Measurements from ENCODE around the gene CSF1.

GRCh38 chr1:109253349-109254164 is 4.2 kb downstream of the CELSR2 start:
- PRO-cap, 3 experiments, result peak in 3 of 3 experiments; most common plus-strand start chr1:109253689 (in 3); most common minus-strand start chr1:109253562 (in 1)
- RAMPAGE, long total RNA, 2 experiments, result no peak in any of the 2 experiments
- RRBS, result no CpG with 5 or more reads among the region's 22 CpGs

- PRO-cap, 3 experiments, result no peak in any of the 3 experiments
- RAMPAGE, long total RNA, 2 experiments, result start-site peak on the minus strand in 1 of 2 experiments, at chr1:109342027-109342175 at its widest, 87 reads per replicate
- RRBS, result no CpG with 5 or more reads among the region's 5 CpGs
These were observed 35.0 kb upstream of the MYBPHL start for GRCh38 chr1:109341625-109342310.

GRCh38 chr1:109392625-109393676 is 4.8 kb downstream of the SORT1 start:
- PRO-cap, 3 experiments, result peak in 3 of 3 experiments; most common plus-strand start chr1:109393174 (in 3); most common minus-strand start chr1:109393099 (in 1)
- RAMPAGE, long total RNA, 2 experiments, result no peak in any of the 2 experiments
- RRBS, result no CpG with 5 or more reads among the region's 10 CpGs

- PRO-cap, 3 experiments, result no peak in any of the 3 experiments
- RAMPAGE, long total RNA, 2 experiments, result no peak in any of the 2 experiments
- RRBS, result no CpG with 5 or more reads among the region's 5 CpGs
These were observed 12.4 kb downstream of the PSMA5 start for GRCh38 chr1:109413834-109414360.

DNA sequence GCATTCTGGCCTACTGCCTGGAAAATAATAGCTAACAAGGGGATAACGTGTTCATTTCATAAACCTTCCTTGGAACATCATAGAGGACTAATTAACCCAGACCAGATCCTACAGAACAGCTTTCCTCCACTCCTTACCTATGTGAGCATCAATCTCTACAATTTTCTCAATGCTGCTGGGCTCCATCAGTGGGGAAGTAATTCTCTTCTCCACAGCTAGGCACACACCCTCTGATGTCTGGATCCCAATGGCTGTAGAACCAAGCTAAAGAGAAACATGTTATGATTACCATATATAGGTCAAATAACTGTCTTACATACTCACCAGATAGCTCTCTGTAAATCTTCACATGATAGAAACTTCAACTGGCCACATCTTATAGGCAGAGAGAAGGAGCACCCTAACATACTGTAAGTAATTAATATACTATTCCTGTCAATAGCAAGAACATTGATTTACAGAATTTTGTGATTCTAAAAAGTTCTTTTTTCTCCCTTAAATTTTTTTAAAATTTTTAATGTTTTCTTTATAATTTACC is 11.1 kb downstream of the PSMA5 start:
- PRO-cap, 3 experiments, result no peak in any of the 3 experiments
- RAMPAGE, long total RNA, 2 experiments, result no peak in any of the 2 experiments
- RRBS, result no CpG with 5 or more reads among the region's 1 CpG

- PRO-cap, 3 experiments, result no peak in any of the 3 experiments
- RAMPAGE, long total RNA, 2 experiments, result no peak in any of the 2 experiments
- RRBS, result no CpG with 5 or more reads among the region's 7 CpGs
These were observed 2.4 kb downstream of the PSMA5 start for GRCh38 chr1:109423585-109424434.

GRCh38 chr1:109466100-109466376 is 308 bp upstream of the SYPL2 start:
- PRO-cap, 3 experiments, result no peak in any of the 3 experiments
- RAMPAGE, long total RNA, 2 experiments, result no peak in any of the 2 experiments
- RRBS, result 0% methylated on average over 2 of the region's 13 CpGs

GRCh38 chr1:109489538-109490257 is 4.2 kb upstream of the CYB561D1 start:
- PRO-cap, 3 experiments, result no peak in any of the 3 experiments
- RAMPAGE, long total RNA, 2 experiments, result no peak in any of the 2 experiments
- RRBS, result 86% methylated on average over 5 of the region's 13 CpGs

DNA sequence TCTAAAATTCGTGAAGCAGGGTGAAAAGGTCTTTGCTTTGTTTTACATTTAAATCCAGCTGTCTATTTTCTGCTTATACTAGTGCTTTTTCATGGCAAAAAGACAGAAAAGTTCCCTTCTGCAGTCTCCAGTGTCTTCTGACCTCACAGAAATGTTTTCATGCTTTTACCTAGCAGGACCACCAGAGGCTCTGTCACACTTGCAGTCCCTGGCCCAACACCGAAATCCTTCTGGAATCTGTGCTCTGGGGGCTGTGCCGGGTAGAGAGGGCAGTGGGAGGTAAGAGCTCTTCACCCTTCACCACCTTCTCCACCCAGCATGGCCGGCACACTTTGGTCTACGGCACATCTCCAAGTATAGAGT is 20.8 kb downstream of the GNAT2 start:
- PRO-cap, 3 experiments, result no peak in any of the 3 experiments
- RAMPAGE, long total RNA, 2 experiments, result no peak in any of the 2 experiments
- RRBS, result 20% methylated on average over 1 of the region's 5 CpGs

- PRO-cap, 3 experiments, result peak in 1 of 3 experiments; most common plus-strand start chr1:109624035 (in 1)
- RAMPAGE, long total RNA, 2 experiments, result no peak in any of the 2 experiments
- RRBS, result 59% methylated on average over 6 of the region's 17 CpGs
These were observed 4.0 kb downstream of the AMPD2 start for GRCh38 chr1:109623333-109624385.

DNA sequence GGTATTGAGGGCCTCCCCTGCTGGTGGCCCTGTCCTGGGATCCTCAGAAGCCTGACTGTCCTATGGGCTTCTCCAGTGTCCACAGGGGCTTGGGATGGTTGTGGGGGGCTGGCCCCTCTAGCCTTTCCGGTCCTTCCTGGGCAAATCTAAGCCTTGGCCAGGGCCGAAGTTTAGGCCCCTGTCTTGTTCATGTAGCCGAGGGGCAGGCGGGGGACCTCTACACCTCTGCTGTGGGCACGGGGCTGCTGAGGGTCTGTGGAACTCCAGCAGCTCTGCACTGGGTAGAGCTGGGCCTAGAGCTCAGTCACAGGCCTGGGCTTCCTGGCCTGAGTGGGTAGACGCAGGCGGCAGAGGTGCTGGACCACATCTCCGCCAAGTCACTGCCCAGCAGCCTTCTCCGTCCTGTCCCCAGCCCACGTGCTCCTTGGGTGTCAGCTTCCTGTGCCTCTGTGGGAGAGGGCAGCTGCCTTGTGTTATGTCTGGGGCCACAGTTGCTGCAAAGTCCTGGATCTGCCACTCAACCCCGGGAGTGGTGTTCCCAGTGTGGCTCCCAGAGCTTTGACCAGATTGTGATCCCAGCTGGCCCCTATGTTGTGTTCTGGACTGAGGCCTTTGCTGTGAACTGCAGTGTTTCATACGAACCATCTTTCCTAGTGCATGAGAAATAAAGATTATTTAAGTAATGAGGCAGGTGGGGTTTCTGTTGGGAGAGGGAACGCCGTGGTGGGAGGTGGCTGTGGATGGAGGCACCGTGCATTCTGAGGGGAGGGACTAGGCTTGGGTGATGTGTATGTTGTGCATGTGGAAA is 11.9 kb downstream of the AMPD2 start:
- PRO-cap, 3 experiments, result no peak in any of the 3 experiments
- RAMPAGE, long total RNA, 2 experiments, result no peak in any of the 2 experiments
- RRBS, result no CpG with 5 or more reads among the region's 15 CpGs

GRCh38 chr1:109750805-109751270 is 10.0 kb upstream of the GSTM3 start:
- PRO-cap, 3 experiments, result no peak in any of the 3 experiments
- RAMPAGE, long total RNA, 2 experiments, result no peak in any of the 2 experiments
- RRBS, result no CpG with 5 or more reads among the region's 8 CpGs

GRCh38 chr1:109767290-109767557 is 3.5 kb upstream of the EPS8L3 start:
- PRO-cap, 3 experiments, result peak in 2 of 3 experiments; most common plus-strand start chr1:109767438 (in 2)
- RAMPAGE, long total RNA, 2 experiments, result no peak in any of the 2 experiments
- RRBS, result no CpG with 5 or more reads among the region's 4 CpGs

DNA sequence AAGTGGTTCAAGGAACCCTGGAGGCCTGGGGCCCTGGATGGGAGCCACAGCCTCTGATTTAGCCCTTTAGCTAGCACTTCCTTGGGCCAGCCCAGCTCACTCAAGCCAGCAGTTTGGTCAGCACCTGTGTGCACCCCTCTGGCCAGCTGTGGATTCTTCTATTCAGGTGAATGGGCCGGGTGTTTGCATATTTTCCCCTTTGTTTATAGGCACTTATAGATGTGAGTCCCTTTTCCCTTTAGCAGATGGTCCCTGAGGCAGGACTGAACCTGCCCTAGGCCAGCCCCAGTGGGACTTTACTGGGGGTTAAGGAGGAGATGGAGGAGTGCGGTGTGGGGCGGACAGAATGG is 18.9 kb upstream of the EPS8L3 start:
- PRO-cap, 3 experiments, result no peak in any of the 3 experiments
- RAMPAGE, long total RNA, 2 experiments, result no peak in any of the 2 experiments
- RRBS, result no CpG with 5 or more reads among the region's 3 CpGs

DNA sequence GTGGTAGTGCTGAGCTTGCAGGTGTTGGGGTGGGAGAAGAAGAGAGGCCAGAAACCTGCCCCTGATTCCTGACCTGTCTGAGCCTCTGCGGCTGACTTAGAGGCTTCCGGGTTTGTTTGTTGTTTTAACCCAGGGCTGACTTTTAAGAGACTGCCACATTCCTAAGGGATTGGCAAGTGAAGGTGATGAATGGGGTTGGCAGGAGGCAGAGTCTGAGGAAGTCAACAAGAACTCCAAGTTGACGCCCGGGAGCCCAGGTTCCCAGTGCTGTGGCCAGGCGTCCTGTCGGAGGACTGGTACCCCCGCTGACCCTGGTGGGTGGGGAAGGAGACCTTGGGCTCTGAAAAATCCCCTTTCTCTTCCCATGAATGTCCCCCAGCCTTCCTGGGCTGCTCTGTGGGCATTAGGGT is 19.7 kb upstream of the EPS8L3 start:
- PRO-cap, 3 experiments, result no peak in any of the 3 experiments
- RAMPAGE, long total RNA, 2 experiments, result no peak in any of the 2 experiments
- RRBS, result no CpG with 5 or more reads among the region's 7 CpGs

DNA sequence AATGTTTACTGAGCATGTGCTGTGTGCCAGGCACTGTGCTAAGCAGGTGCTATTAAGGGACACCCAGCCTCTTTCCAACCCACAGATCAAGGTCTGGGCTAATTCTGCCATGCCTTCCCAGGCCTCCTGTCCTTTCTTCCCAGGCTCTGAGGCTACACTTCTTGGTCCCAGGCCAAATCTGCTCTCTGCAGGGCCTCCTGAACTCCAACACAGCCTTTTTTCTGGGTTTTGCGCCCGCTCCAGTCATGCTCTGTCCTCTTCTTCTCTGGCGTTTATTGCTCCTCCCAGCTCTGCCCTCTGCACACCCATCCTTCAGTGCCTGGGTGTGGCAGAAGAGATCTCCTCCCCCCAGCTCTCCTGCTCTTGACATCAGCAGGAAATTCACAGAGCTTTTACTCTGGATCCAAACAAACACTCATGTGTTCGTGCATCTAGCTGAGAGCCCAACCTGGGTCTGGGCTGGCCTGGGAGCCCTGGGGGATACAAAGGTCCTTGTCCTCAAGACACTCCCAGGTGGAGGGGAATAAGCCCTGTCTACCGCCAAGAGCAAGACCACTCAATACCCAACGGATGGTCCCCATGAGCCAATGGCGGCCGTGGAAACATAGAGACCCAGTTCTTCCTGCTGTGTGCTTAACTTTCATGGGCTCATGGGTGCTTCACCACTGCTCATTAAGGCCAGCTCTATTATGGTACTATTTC is 22.9 kb upstream of the EPS8L3 start:
- PRO-cap, 3 experiments, result peak in 1 of 3 experiments; most common plus-strand start position 395 of the sequence (in 1); most common minus-strand start position 274 of the sequence (in 1)
- RAMPAGE, long total RNA, 2 experiments, result no peak in any of the 2 experiments
- RRBS, result no CpG with 5 or more reads among the region's 8 CpGs

DNA sequence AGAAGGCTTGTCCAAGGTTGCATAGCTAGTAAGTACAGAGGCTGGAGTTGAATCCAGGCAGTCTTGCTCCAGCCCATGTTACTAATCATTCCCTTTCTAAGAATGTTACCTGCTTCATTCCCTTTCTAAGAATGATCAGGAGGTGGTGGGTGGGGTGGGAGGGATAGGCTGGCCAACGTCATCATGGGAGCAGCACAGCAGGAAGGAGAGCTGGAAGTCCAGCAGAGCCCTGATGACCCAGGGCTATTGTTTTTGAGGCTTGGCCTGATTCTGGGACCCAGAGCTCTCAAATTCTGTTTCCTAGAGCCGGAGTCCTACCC is 11.8 kb upstream of the CSF1 start:
- PRO-cap, 3 experiments, result no peak in any of the 3 experiments
- RAMPAGE, long total RNA, 2 experiments, result no peak in any of the 2 experiments
- RRBS, result no CpG with 5 or more reads among the region's 2 CpGs

DNA sequence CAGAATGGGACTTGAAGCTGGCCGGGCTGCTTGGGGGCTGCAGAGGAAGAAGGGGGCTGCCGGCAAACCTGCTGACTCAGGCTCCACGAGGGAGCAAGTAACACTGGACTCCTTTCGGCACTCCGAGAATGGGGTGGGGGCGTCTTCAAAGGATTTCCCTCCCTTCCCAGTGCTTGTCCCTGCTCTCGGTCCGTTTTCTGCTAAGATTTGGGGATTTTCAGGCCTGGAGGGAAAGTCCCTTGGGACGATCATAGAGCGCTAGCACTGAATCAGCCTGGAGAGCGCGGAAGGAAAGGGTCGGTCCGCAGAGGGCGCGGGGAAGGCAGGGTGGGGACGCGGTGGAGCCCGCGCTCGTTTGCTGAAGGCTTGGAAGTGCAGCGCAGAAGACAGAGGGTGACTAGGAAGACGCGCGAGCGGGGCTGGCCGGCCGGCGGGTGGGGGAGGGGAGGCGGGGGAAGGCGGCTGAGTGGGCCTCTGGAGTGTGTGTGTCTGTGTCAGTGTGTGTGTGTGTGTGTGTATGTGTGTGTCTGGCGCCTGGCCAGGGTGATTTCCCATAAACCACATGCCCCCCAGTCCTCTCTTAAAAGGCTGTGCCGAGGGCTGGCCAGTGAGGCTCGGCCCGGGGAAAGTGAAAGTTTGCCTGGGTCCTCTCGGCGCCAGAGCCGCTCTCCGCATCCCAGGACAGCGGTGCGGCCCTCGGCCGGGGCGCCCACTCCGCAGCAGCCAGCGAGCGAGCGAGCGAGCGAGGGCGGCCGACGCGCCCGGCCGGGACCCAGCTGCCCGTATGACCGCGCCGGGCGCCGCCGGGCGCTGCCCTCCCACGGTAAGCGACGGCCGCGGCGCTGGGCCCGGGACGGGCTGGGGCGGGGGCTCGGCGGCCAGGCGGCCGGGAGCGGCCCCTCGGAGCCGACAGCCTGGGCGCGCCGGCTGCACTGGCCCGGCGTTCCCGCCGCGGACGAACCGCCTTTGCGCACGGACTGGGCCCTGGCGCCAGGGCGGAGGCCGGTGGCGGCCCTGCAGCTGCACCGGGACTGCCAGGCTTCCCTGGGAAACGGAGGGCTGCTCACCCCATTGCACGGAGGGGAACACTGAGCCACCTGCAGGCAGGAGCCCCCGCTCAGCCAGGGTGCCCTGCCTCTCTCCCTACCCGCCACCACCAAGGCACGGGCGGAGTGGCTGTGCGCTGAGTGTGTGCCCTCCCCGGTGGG is at the start of gene CSF1:
CSF1 (plus strand) TSS at position 610 of the 1,208 bp plus-strand sequence.
- PRO-cap, 3 experiments, result peak in 3 of 3 experiments; most common plus-strand start position 610 of the sequence (in 3); most common minus-strand start position 388 of the sequence (in 2)
- RAMPAGE, long total RNA, 2 experiments, result no peak in any of the 2 experiments
- RRBS, result 2% methylated on average over 53 of the region's 105 CpGs

DNA sequence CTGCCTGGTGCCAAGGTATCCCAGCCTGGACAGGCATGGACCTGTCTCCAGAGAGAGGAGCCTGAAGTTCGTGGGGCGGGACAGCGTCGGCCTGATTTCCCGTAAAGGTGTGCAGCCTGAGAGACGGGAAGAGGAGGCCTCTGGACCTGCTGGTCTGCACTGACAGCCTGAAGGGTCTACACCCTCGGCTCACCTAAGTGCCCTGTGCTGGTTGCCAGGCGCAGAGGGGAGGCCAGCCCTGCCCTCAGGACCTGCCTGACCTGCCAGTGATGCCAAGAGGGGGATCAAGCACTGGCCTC is 18.6 kb downstream of the CSF1 start:
- PRO-cap, 3 experiments, result no peak in any of the 3 experiments
- RAMPAGE, long total RNA, 2 experiments, result no peak in any of the 2 experiments
- RRBS, result no CpG with 5 or more reads among the region's 8 CpGs

GRCh38 chr1:109933741-109934384 is 23.2 kb downstream of the CSF1 start:
- PRO-cap, 3 experiments, result no peak in any of the 3 experiments
- RAMPAGE, long total RNA, 2 experiments, result no peak in any of the 2 experiments
- RRBS, result no CpG with 5 or more reads among the region's 7 CpGs

Data from testis (tissue), 5 donors.